ENCODE data around the genes TMEM106A and ARL4D.

DNA sequence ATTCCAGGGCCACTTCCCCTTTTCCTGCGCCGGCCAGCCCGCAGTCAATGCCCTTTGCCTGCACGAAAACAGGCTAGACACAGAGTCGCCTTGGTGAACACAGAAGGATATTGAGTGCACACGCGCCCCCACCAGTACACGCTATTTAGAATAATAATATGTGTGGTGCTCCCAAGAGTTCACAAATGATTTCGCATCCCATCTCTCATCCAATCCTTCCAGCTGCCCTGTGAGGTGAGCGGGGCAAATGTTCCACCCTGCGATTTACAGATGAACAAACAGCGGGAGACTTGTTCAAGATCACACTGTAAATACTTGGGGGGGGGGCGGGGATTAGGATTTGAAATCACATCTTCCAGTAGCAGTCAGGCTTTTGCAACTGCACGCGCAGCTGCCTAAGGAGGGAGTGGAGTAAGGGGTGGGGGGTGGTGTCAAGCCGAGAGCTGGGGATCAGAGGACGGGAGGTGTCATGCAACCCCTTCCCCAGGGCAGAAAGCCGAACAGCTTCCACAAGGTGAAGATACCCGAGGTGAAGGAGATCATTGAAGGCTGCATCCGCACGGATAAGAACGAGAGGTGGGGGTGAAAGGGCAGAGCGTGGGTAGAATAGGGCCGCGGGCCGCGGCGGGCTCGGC is 4.3 kb downstream of the WNK4 start:
- RRBS = no CpG with 5 or more reads among the region's 29 CpGs

- RRBS = no CpG with 5 or more reads among the region's 22 CpGs
These were observed 2.8 kb downstream of the COA3 start for GRCh38 chr17:42795449-42796348.

DNA sequence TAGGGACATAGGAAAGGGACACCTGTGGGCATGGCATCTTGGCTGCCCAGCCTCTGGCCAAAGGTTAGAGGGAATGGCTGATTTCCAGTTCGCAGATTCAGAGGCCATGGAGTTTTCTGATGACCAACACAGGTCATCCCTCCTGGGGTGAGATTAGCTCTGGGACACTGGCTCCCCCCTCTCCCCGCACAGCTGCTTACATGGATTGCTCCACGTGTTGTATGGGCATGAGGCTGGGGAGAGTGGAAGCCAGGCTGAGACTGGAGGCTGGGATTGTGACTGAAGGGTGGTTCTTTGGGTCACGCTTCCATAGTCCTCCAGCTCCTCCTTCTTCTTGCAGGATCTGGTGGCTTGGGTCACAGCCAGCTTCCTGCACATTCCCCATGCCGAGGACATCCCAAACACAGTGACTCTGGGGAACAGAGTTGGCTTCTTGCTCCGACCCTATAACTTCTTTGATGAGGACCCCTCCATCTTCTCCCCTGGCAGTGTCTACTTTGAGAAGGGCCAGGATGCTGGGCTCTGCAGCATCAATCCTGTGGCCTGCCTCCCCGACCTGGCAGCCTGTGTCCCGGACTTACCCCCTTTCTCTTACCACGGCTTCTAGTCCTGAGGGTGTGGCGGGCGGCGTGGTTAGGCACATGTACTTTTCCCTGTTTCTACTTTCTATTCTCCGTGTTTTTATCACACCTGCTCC is 1.1 kb upstream of the AOC3 start:
- RRBS = no CpG with 5 or more reads among the region's 13 CpGs

DNA sequence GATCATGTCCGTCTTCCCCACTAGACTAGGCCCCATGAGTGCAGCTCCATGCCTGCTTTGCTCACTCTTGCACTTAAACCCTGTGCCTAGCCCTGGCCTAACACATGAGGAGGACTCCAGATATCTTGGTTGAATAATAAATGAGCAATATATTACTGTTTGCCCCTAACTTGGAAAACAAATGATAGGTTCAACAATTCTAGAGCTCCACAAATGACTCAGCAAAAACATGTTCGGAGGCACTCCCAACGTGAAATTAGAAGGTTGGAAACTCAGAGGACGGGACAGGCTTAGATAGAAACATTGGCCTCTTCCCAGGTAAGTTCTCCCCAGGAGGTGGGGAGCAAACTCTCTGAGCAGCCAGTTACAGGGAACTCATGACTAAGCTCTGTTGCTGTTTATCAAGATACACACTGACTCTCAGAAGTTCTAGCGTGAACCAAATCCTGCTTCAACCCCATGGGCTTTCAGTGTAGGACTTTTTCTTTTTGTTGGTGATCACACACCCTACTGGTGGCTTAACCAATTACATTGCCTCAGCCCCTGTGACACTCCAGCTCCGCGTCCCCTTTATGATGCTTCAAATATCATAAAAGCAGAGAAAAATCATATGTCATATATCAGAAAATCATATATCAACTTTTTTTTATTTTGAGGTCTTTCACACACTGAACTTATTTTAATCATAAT is 28.5 kb downstream of the G6PC1 start:
- RRBS = no CpG with 5 or more reads among the region's 7 CpGs

DNA sequence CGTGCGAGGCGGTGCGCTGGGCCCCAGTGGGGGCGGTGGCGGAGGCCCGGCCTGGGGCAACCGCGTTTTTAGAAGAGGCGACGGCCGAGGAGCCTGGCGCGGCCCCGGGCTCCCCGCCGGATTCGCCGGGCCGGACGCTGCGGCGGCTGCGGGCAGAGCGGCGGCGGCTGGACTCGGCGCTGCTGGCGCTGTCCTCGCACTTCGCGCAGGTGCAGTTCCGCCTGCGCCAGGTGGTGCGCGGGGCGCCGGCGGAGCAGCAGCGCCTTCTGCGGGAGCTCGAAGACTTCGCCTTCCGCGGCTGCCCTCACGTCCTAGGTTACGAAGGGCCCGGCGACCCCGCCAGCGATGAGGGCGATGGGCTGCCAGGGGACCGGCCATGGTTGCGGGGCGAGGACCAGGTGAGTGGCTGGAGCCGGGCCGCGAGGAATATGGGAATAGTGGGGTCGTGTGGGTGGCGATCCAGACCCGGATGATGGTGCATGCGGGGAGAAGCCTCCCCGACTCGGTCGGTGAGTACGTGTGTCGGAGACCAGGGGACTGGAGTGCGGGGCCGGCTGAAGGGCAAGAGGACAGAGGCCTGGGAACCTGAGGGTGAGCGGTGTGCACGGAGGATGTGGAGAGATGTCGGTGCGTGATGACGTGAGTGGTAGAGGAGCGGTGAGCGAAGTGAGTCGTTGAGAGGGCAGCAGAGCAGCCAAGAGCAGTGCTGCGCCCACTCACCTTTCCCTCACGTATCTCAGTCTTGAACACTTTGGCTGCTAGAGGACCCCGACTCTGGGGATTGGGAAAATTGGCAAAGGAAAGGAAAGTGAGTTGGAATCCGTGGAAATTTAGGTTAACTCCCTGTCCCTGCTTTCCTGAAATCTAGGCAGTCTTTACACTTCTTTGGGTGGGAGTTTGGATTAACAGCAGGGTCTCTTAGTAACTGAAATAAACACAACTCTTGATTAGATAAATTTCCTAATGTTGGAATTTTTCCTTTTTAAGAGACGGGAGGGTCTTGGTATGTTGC is 618 bp downstream of the RUNDC1 start:
- RRBS = 2% methylated on average over 35 of the region's 83 CpGs

- RRBS = no CpG with 5 or more reads among the region's 3 CpGs
These were observed 3.8 kb upstream of the RPL27 start for GRCh38 chr17:42994285-42994994.

- RRBS = no CpG with 5 or more reads among the region's 8 CpGs
These were observed 3.6 kb downstream of the VAT1 start for GRCh38 chr17:43018477-43019054.

DNA sequence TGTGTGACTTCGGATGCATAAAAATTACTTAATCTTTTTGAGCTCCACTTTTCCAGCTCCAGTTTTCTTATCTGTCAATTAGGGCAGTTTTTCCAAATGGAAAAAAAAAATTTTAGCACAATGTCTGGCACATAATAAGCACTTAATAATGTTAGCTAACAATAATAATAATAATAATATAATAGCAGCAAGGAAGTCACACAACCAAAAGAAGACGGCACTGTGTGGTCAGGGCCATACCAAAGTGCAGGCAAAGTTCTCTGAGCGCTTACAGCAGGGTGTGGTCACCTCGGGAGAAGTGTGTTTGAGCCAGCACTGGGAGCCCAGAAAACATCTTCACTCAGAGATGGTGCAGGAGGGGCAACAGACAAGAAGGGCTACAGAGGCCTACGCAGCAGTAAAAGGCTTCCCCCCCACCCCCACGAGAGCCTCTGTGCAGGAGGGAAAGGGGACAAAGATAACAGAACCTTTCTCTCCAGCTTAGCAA is 2.9 kb downstream of the VAT1 start:
- RRBS = no CpG with 5 or more reads among the region's 6 CpGs

- RRBS = no CpG with 5 or more reads among the region's 7 CpGs
These were observed 18.3 kb upstream of the TMEM106A start for GRCh38 chr17:43193257-43193905.

GRCh38 chr17:43211371-43212530 is at the start of gene TMEM106A:
Gene TMEM106A, plus strand, starts transcription at chr17:43211875.
- RRBS = 4% methylated on average over 11 of the region's 56 CpGs

- RRBS = 1% methylated on average over 9 of the region's 66 CpGs
These were observed at the start of gene ARL4D for GRCh38 chr17:43398391-43399392. Gene ARL4D, plus strand, starts transcription at chr17:43398993.

GRCh38 chr17:43399846-43400800 is 1.3 kb downstream of the ARL4D start:
- RRBS = 92% methylated on average over 9 of the region's 34 CpGs

DNA sequence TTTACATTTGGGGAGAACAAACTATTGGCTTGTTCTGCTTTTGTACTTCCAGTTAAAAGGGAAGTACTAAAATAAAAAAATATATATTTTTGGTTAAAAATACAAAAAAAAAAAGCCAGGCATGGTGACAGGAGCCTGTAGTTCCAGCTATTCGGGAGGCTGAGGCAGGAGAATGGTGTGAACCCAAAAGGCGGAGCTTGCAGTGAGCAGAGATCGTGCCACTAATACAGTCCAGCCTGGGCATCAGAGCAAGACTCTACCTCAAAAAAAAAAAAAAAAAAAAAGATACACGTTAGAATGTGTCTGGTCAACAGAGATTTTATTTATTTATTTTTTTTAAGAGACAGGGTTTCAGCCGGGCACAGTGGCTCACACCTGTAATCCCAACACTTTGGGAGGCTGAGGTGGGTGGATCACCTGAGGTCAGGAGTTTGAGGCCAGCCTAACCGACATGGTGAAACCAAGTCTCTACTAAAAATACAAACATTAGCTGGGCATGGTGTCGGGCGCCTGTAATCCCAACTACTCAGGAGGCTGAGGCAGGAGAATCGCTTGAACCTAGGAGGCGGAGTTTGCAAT is 20.3 kb upstream of the DHX8 start:
- RRBS = no CpG with 5 or more reads among the region's 10 CpGs

DNA sequence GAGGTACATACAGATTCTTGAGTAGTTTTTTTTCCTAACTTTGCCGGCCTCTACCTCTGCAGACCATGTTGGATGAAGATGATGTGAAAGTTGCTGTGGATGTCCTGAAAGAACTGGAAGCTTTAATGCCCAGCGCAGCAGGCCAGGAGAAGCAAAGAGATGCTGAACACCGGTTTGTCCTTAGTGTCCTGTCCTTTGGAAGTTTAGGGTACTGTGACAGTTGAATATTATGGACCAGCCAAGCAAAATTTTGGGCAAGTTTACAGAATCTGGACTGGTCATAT is 8.3 kb downstream of the DHX8 start:
- RRBS = no CpG with 5 or more reads among the region's 3 CpGs

DNA sequence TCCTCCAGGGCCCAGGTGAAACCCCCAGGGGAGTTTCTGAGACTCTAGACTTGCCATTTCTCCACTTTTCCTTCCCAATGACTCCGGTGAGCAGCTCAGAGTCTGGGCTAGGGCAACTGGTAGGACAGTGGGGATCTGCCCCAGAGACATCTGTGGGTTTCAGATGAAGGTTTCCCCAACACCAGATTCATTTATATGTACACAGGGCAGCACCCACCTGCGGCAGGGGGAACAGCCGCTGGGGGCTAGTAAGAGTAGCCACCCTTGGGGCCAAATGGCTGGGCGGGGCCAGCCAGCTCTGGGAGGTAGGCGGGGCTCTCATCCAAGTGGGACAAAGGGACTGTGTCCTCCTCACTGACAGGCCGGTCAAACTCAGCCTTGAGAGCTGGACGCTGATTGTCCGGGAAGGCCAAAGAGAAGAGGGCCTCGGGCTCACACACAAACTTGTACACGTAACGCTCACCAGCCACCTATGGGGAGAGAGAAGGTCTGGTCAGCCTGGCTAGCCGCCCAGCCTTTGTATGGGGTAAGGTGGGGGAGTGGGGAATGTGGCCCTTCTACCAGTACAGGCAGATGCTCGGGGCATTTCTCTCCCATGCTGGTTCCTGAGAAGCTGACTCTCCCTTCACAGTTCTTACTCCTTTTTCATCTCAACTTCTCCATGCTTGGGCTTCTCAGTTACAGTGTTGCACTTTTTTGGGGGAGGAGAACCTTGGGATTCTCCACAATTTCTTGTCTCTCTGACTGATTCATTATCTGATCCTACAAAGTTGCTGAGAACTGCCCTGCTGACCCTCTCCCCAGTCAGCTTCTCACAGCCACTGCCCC is 17.7 kb downstream of the ETV4 start:
- RRBS = 79% methylated on average over 2 of the region's 13 CpGs

GRCh38 chr17:43775011-43775670 is 3.6 kb downstream of the DUSP3 start:
- RRBS = no CpG with 5 or more reads among the region's 5 CpGs

DNA sequence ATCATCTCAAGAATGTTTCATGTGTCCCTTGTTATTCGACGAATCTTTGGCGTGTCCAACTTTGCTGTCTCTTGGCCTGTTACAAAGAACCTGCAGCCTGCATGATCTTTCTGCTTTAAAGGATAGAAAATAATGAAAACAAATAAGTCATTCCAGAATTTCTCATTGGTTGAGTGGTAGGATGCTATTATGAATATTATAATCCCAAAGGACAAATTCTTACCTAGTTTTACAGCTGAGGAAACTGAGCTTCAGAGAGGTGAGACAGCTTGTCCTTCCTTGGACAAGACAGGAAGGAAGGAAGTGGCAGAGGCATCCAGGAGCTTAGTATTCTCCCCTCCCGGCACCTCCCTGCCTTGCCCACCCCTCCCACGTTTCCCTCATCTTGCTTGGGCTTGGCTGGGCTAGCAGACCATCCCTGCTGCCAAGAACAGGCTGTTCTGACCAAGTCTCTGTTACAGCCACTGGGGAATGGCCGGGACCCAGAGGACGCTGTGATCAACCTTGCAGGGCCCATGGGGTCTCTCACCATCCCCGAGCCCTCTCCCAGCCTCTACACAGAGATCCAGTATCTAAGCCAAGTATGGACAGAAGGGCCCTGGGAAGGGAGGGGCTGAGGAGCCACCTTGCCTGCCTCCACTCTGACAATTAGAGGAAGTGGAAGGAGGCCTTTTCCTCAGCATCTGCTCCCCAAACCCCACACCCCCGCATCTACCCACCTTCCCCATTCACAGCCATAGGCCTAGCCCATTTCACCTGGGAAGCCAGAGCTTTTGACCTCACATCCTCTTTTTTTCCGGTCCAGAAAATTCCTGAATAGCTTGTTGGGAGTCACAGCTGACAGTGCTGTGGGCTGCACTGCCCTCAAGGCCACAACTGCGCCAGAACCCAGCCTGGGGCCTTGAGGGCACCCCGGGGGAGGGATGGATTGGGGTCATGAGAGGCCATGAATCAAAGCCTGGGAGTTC is 14.0 kb downstream of the CD300LG start:
- RRBS = no CpG with 5 or more reads among the region's 12 CpGs

GRCh38 chr17:43920703-43921051 is 13.3 kb upstream of the MPP2 start:
- RRBS = 58% methylated on average over 3 of the region's 7 CpGs

- RRBS = no CpG with 5 or more reads among the region's 6 CpGs
These were observed 3.1 kb downstream of the TMEM101 start for GRCh38 chr17:44011563-44012064.

Measured in GM12892 (cell line).